ENCODE measurements around the genes CLNS1A and THRSP.

DNA sequence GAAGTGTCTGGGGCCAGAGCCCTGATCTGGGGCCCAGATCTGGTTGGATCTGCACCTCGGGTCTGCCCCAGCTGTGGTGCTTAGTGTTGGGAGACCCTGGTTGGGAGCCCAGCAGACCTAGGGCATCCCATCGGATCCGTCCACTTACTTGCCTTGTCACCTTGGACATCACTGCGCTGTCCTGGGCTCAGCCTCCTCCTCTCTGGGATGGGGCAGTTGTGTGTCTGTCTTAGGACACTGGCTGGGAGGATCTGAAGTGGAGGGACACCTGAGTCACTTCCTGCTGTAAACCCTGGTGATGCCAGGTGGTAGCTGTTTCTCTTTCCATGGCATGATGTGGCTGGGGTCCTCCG, 12.3 kb upstream of the OMP start:
- RRBS = no CpG with 5 or more reads among the region's 5 CpGs

DNA sequence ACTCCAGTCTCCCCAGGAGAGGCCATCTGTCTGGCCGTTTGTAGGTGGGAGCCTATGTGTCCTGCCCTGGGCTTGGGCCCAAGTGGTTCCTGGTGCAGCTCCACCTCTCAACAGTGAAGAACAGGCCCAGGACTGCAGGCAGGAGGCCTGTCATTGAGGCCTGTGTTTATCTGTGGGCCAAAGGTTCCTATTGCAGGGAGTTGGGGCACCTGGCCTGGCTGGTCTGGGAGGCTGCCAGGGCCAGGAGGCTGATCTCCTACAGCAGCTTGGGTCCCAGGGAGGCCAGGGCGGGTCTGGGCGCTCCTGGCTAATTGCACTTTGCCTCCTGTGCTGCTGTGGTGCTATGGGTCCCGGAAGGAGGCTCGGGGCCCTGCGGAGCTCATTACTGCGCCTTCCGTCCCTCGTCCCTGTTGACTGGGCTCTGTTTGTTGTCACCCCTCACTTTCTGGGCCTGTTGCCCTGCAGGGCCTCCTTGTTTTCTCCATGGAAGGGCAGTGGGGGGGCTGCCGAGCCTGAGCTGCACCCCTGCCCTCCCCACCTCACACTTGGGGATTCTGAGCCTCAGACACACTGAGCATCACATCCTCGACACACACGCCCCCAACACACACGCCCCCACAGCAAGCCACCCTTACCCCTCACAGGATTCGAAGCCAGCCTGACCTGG, 6.9 kb upstream of the OMP start:
- RRBS = no CpG with 5 or more reads among the region's 14 CpGs

DNA sequence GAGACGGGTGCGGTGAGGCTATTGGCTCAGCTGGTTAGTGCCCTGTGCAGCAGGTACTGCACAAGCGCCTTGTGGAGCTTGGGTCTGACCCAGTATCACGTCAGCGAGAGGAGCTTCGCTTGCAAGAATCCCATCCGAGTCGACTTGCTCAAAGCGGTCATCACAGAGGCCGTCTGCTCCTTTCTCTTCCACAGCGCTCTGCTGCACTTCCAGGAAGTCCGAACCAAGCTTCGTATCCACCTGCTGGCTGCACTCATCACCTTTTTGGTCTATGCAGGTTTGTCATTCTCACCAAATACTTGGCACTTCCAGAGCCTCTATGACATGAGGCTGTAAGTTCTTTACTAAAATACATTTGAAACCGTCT, 565 bp downstream of the AQP11 start:
- RRBS = no CpG with 5 or more reads among the region's 14 CpGs

DNA sequence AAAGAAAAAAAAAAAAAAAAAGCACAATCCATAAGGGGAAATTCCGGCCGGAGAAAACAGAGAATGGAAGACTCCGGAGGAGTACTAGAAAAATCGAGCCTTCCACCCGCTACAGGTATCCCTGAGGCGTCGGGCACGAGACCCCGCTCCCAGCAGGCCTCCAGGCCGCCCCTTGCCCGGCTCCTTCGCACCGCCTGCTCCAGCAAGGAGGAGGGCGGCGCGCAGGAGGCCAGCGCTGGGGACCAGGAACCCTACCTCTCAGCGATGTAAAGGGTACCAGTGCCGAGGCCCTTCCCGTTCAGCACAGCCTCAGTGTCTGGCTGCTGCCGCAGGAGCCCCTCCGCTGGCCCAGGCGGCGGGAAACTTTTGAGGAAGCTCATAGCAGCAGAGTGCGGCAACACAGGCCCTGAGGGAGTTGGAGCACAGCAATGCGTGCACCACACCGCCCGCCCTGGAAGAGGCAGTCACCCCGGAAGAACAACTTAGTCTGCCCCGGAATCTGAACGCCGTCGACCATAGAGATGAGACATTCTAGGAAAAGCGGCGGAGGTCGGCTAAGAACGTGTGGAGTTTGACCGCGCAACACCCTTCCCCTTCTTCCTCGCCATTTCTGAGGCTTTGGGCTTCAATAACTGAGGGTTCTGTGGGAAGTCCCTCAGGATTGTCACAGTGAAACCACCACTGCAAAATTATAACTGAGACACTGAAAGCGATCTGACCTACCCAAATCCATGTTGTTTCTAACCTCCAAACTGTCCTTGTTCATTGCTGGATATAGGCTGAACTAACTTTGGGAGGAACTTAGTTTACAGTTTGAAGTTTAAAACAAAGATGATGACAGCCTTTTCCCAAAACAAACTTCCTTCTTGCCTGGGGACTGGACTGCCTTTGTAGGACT, at the start of gene CLNS1A:
Gene CLNS1A (minus strand): TSS at position 460 of the 898 bp plus-strand sequence.
- RRBS = 3% methylated on average over 6 of the region's 41 CpGs

GRCh38 chr11:77675030-77675518, 37.5 kb upstream of the CLNS1A start:
- RRBS = no CpG with 5 or more reads among the region's 8 CpGs

GRCh38 chr11:77698374-77698807, 60.8 kb upstream of the CLNS1A start:
- RRBS = no CpG with 5 or more reads among the region's 3 CpGs

- RRBS = no CpG with 5 or more reads among the region's 19 CpGs
These were observed 1.3 kb downstream of the RSF1 start for GRCh38 chr11:77819052-77819785.

DNA sequence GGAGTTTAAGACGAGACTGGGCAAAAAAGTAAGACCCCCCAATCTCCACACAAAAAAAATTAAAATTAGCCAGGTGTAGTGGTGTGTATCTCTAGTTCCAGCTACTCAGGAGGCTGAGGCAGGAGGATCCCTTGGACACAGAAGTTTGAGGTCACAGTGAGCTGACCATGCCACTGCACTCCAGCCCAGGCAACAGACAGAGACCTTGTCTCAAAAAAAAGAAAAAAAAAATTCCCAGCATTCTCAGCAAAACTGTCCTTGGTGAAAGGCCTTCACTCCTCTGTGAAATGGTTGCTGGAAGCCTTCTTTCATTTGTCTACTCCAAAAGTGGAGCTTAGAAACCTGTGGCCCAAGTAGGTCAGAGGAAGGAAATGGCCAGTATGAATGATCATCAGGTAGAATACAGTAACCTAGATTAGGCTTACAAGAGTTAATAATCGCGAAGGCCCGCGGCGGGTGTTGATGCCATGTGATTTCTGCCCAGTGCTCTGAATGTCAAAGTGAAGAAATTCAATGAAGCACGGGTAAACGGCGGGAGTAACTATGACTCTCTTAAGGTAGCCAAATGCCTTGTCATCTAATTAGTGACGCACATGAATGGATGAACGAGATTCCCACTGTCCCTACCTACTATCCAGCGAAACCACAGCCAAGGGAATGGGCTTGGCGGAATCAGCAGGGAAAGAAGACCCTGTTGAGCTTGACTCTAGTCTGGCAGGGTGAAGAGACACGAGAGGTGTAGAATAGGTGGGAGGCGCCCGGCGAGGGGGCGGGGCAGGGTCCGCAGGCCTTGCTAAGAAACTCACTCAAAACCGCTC, 65.3 kb downstream of the AAMDC start:
- RRBS = no CpG with 5 or more reads among the region's 20 CpGs

DNA sequence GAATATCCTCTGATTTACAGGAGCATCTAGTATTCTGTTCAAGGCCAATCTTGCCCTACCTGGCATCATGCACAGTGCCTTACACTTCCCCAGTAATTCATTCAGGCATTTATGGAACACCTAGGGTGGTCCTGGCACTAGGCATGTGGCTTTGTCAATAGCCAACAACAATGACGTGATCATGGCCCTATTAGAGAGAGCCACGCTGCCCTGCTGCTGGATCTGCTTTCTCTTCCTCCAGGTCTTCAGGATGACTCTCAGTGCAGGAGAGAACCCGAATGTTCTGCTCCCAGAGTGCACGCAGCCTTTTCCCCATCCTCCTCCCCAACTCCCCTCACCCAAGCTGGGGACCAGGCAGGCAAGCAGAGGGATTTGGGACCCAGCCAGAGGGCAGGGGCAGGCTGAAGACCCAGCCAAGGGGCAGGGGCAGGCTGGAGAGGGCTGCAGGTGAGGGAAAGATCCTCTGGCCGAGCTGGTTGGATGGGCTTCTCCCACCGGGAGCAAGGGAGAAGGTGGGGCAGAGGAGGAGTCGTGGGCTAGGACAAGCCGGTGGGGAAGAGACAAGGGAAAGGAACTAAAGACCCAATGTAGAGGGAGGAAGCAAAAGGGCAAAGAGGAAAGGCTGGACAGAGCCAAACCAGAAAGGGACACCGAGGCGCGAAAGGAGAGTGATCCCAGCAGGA, 632 bp downstream of the KCTD14 start:
- RRBS = 23% methylated on average over 3 of the region's 11 CpGs

- RRBS = no CpG with 5 or more reads among the region's 12 CpGs
These were observed at the start of gene THRSP for GRCh38 chr11:78063464-78064147. Gene THRSP, plus strand, starts transcription at chr11:78063861.

DNA sequence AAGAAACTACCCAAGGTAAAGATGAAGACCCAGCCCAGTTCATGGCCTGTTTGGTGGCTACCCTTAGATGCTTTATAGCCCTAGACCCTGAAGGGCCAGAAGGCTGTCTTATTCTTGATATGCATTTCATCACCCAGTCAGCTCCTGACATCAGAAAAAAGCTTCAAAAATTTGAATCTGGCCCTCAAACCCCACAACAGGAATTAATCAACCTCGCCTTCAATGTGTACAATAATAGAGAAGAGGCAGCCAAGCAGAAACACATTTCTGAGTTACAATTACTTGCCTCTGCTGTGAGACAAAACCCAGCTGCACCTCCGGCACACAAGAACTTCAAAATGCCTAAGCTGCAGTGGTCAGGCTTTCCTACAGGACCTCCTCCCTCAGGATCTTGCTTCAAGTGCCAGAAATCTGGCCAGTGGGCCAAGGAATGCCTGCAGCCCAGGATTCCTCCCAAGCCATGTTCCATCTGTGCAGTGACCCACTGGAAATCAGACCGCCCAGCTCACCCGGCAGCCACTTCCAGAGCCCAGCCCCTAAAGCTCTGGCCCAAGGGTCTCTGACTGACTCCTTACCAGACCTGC, 3.3 kb upstream of the NDUFC2 start:
- RRBS = no CpG with 5 or more reads among the region's 4 CpGs

- RRBS = no CpG with 5 or more reads among the region's 14 CpGs
These were observed 18.2 kb downstream of the KCTD21 start for GRCh38 chr11:78170091-78170770.

GRCh38 chr11:78219620-78220472, 31.1 kb downstream of the USP35 start:
- RRBS = 89% methylated on average over 3 of the region's 15 CpGs

- RRBS = no CpG with 5 or more reads among the region's 10 CpGs
These were observed 95.4 kb downstream of the USP35 start for GRCh38 chr11:78283717-78284841.

- RRBS = no CpG with 5 or more reads among the region's 4 CpGs
These were observed 92.2 kb downstream of the GAB2 start for GRCh38 chr11:78325052-78326164.

DNA sequence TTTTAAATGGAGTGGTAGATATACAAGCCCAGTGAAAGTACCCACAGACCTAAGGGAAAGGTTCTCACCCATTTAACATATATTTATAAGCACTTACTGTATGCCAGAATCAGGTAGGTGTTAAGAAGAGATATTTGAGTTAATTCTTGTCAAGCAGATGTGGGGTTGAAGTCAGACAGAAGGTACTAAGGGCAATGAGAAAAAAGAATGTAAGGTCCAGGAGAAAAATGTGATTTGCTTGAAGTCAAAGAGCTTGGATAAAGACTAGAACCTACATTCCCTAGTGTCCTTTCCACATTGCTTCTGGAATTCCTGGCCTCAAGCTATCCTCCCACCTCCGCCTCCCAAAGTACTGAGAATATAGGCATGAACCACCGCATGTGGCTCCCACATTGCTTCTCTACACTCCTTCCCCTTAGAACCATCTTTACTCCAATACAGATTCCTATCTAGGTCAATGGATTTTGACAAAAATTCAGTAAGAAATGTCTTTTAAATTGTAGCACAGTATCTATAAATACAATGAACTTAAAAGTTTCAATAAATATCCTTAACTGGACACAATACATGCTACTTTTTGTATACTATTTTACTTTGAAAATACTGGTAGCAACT, 53.6 kb downstream of the GAB2 start:
- RRBS = no CpG with 5 or more reads among the region's 2 CpGs

- RRBS = no CpG with 5 or more reads among the region's 12 CpGs
These were observed 1.3 kb downstream of the GAB2 start for GRCh38 chr11:78416154-78416808.

GRCh38 chr11:78661993-78662247, 87.3 kb upstream of the NARS2 start:
- RRBS = no CpG with 5 or more reads among the region's 3 CpGs

DNA sequence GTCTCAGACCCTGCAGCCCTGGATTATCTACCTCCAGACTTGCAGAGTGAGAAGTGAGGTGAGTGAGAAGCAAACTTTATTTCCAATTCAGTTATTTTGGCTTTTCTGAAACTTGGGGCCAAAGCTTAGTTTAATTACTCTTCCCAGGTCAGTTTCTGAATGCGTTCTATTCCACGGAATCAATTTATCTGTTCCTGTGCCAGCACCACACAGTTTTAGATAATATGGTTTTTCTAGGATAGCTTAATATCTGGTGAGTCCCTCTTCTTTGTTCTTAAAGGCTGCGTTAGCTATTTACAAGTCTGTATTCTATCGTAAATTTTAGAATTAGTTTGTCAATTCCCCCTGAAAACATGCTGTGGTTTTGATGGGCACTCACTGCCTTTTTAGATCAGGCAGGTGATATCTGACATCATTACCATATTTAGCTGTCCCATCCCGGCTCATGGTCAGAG, 150.3 kb upstream of the NARS2 start:
- RRBS = no CpG with 5 or more reads among the region's 5 CpGs

- RRBS = no CpG with 5 or more reads among the region's 4 CpGs
These were observed 258.7 kb upstream of the NARS2 start for GRCh38 chr11:78833354-78833803.